ENCODE measurements around the genes DCTD and WWC2.

GRCh38 chr4:182534099-182534505, 290.9 kb downstream of the TENM3 start:
- PRO-cap = no peak
- RRBS, 2 experiments = no CpG with 5 or more reads among the region's 2 CpGs

GRCh38 chr4:182862717-182863392, 54.3 kb downstream of the DCTD start:
- PRO-cap = no peak
- RRBS, 2 experiments = 32% methylated on average over 1 of the region's 21 CpGs; no CpG with 5 or more reads in 1 of the 2 experiments

DNA sequence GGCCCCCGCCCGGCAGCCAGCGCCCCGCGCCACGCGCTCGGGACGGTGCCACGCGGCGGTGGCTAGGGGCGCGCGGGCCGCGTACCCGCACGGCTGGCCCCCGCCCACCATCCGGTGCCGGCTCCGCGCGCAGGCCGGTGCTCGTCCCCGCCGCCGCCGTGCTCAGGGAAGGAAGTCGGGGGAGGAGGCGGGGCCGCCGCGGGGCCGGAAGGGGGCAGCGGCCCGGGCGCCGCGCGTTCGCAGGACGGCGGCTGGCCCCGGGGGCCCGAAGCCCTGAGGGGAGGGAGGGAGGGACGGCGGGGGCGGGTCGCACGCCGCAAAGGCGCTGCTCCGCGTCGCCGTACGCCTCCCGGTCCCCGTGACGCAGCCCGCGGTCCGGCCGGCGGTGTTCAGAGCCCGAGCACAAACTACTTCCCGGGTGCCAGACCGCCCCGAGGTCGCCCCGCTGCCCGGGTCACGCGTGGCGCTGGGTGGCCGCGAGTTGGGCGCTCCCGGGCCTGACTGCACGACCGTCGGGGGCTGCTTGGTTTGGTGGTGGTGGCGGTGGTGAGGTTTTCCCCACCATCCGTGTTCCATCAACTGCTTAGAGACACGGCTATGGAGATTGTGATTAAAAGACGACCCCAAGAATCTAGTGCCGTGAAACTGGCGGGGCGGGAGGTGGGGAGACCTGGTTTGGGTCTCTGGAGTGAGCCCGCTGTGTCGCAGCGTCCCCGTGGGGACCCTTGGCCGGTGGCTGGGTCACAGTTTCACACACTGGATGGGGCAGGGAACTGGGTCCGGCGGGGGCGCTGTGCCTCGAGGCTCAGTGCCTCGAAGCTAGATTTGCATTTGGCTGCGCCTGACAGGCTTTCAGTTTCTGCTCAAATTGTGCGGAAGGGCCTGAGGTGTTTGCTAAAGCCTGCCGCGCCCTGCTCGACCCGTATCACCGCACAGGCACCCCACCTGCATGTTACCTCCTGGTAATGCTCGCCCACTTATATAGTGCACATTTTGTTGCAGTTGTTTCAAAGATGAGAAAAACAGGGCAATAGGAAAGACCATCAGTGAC, at the start of gene DCTD:
Gene DCTD, minus strand, starts transcription at position 184 of the 1,051 bp plus-strand sequence.
- PRO-cap = bidirectional peak, plus-strand start at position 236 of the sequence, minus-strand start at position 164 of the sequence
- RRBS, 2 experiments = 2% methylated on average over 43 to 60 of the region's 110 CpGs

DNA sequence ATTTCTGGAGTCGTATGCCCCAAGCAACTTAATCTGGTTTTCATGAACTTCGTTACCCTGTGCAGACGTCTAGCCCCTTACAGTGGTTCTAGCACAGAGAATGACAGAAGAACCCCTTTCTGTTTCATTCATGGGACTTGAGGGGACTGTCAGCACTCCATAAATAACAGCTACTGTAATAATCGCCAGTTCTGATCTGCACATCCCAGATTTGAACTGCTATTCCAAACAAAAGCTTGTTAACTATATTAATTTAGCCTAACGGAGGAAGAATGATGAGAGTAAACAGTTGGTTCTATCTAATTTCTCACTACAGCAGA, 1.0 kb upstream of the DCTD start:
- PRO-cap = no peak
- RRBS, 2 experiments = no CpG with 5 or more reads among the region's 5 CpGs

DNA sequence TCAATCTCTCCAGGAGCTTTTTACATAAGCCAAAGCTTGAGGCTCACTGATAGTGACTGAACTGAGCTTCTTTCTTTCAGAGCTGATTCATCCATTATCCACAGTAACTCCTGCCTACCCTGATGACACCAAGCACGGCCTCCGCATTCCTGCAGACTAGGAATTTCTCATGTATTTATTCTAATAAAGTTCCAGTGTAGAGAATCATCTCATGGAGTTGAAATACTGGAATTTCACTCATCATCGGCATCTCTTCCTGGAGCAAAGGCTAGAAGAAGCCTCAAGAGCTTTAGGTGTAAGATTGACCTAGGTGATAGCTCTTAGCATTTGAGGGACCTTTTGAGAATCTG, 12.1 kb upstream of the DCTD start:
- PRO-cap = no peak
- RRBS, 2 experiments = no CpG with 5 or more reads among the region's 3 CpGs

DNA sequence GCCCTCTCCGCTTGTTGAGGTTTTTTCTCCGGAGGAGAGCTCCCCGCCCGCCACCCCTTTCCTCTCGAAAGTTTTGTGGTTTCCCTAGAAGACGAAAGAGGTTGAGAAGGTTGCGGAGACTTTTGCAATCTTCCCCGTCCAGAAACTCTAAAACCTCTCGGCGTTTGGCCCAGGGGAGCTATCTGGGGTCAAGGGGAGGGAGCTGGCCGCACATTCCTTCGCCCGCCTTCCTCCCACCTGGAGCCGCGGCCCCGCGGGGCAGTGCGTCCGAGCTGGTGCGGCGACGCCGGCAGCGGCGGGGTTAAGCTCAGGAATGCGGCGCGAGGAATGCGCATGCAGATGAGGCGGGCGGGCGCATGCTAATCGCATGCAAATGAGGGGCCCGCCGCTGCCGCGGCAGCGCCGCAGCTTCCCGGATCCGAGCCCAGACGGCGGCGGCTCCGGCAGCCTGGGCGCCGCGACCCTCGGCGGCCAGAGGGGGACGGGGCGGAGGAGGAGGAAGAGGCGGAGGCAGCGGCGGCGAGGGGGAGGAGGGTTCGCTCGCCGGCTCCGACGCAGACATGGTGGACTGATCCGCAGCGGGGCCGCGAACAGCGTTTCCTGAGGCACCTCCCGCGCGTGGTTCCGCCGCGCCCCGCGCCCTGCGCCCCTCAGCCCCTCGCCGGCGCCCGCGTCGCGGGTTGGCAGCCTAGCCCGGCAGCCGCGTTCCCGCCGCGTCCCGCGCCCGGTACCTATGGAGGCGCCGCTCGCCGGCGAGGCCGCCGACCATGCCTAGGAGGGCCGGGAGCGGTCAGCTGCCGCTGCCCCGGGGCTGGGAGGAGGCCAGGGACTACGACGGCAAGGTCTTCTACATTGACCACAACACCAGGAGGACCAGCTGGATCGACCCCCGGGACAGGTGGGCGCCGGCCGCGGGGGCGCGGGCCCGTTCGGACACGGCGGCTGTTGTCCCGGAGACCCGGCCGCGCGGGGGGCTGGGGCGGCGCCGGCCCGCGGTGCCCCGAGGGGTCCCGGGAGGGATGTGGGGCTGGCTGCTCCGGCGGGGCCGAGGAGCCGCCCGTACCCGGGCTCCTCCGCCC, at the start of gene WWC2:
Gene WWC2, plus strand, starts transcription at position 533 of the 1,079 bp plus-strand sequence.
- PRO-cap = bidirectional peak, plus-strand start at position 427 of the sequence, minus-strand start at position 166 of the sequence
- RRBS, 2 experiments = 2 to 3% methylated on average over 17 to 49 of the region's 135 CpGs

GRCh38 chr4:183289243-183289773, 30.8 kb downstream of the CLDN22 start:
- PRO-cap = no peak
- RRBS, 2 experiments = no CpG with 5 or more reads among the region's 15 CpGs

- PRO-cap = unidirectional peak, minus-strand start at chr4:183398788
- RRBS, 2 experiments = 6% methylated on average over 14 to 26 of the region's 62 CpGs
These were observed 46.0 kb upstream of the CDKN2AIP start for GRCh38 chr4:183398171-183399137.

DNA sequence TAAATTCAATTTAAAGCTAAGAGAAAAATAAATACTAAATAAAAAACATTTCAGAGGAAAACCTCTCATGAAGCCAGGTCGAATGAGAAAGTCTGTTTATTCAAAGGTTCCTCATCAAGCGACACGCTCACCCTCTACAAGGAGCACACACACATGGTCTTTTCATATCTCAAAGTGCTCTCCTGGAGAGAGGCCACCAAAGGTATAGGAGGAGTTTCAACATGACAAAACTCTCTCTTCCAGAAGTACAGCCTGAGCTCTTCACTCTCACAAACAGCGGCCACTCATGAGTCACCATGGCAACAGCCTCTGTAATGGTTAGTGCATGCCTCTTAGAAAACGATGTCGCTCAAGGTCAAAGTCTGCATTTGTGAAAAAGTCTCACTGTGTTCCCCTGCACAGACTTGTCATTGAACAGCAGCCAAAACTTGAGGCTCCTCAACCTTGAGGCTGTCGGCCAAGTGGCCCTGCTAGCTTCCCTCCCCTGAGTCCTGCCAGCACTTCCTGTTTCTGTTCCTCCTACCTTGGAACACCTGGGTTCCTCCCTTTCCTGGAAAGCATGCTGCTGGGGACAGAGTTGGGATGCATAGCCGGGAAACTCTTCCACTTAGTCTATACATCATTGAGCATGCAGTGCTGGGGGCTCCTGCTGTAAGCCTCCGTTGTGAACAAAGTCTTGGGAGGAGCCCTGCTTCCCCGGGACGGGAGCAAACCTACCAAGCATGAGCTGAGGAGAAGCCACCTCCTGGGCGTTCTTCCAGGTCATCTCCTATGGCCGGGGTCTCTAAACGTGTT, 66.5 kb downstream of the ING2 start:
- PRO-cap = no peak
- RRBS, 2 experiments = 15 to 25% methylated on average over 4 of the region's 14 CpGs

DNA sequence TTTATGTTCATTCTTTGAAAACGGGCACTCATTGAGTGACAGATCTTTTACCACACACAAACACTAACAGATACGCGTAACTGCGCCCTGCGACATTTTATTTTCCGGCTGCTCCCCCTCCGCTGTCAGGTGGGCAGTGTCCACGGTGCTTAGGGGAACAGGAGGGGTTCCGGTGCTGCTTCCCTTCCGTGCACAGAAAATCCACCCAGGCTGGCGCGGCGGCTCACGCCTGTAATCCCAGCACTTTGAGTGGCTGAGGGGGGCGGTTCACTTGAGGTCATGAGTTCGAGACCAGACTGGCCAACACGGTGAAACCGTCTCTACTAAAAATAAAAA, 62.6 kb downstream of the TRAPPC11 start:
- PRO-cap = no peak
- RRBS, 2 experiments = 46 to 51% methylated on average over 4 of the region's 18 CpGs

DNA sequence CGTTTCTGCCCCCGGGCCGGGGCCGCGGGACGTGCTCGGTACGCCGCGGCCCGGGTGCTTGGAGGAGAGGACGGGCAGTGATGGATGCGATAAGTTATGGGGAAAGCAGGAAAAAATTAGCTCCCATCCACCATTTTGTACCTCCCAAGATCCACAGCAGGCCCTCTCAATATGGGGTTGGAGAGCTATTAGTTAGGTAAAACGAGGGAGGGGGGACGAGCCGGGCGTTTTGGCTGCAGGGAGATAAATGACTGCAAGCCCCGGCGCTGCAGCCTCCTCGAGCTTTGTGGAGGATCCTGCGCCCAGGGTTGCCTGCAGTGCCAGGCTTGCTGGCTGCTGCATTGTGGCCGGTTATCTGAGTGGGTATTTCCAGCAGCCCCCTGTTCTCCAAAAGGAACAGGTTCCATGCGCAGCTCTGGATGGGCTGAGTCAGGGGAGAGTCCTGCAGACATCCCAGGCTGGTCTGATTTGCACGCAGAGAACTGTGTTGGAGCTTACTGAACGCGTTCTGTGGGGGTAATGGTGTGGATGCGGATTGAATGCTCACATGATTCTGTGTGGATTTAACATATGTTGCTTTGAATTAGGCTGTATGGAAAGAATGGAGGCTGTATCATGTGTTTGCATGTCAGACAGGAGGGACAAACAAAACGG, 2.0 kb downstream of the STOX2 start:
- PRO-cap = no peak
- RRBS, 2 experiments = 4 to 5% methylated on average over 6 of the region's 28 CpGs

DNA sequence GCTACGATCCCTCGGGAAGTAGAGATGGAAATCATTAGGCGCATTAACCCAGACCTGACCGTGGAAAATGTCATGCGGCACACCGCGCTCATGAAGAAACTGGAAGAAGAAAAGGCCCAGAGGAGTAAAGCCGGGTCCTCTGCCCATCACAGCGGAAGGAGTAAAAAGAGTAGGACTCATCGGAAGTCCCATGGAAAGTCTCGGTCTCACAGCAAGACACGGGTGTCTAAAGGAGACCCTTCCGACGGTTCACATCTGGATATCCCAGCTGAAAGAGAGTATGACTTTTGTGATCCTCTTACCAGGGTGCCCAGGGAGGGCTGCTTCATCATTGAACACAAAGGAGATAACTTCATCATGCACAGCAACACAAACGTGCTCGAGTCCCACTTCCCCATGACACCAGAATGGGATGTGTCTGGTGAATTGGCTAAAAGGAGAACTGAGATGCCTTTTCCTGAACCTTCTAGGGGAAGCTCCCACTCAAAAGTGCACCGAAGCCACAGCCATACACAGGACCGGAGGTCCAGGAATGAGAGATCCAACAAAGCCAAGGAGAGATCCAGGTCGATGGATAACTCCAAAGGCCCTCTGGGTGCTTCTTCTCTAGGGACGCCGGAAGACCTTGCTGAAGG, 104.8 kb downstream of the STOX2 start:
- PRO-cap = no peak
- RRBS, 2 experiments = 98 to 100% methylated on average over 3 of the region's 21 CpGs

GRCh38 chr4:184160561-184160853, 57.2 kb downstream of the ENPP6 start:
- PRO-cap = no peak
- RRBS, 2 experiments = no CpG with 5 or more reads among the region's 1 CpG

GRCh38 chr4:184246017-184246537, 28.4 kb upstream of the ENPP6 start:
- PRO-cap = no peak
- RRBS, 2 experiments = no CpG with 5 or more reads among the region's 4 CpGs

DNA sequence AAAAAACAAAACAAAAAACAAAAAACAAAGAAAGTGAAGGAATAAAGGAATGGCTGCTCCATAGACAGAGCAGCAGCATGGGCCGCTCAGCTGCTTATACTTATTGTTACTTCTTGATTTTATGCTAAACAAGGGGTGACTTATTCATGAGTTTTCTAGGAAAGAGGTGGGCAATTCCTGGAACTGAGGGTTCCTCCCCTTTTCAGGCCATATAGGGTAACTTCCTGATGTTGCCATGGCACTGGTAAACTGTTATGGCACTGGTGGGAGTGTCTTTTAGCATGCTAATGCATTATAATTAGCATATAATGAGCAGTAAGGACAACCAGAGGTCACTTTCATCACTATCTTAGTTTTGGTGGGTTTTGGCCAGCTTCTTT, 121.7 kb upstream of the ENPP6 start:
- PRO-cap = no peak
- RRBS, 2 experiments = no CpG with 5 or more reads among the region's 1 CpG

DNA sequence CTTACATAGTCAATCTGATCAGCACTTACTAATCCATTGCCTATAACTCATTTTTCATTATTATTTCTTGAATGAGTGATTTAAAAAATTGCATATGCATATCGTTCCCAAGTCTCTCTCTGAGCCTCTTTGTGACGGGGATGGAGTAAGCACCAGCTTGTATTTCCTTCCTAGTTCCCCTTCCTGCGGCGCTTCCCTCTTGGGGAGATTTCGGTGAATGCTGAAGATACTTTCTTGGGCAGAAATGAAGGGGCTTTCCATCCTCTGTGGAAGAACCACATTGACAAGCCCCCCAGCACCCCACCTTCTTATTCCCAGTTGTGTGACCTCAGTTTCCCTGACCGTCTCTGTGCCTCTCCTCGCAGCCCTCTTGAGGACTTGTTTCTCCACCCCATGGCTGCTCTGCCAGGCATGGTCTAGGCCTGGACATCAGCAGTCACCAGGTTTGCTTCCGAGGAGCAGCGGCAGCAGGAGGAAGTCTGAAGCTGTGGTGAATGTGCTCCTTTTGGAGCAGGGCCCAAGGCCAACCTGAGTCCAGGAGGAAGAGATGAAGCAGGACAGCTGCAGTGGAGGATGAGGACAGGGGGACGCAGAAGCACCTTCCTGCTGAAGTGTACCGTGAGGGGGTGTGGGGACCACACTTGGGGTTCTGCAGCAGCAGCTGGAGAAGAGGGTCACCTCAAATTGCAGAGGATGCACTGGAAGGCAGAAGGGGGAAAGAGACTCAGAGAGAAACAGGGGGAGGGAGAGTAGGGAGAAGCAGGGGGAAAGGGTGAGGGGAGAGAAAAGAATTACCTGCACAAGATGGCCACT, 124.8 kb downstream of the IRF2 start:
- PRO-cap = no peak
- RRBS, 2 experiments = no CpG with 5 or more reads among the region's 11 CpGs

GRCh38 chr4:184385582-184386453, 88.5 kb downstream of the IRF2 start:
- PRO-cap = no peak
- RRBS, 2 experiments = no CpG with 5 or more reads among the region's 13 CpGs

DNA sequence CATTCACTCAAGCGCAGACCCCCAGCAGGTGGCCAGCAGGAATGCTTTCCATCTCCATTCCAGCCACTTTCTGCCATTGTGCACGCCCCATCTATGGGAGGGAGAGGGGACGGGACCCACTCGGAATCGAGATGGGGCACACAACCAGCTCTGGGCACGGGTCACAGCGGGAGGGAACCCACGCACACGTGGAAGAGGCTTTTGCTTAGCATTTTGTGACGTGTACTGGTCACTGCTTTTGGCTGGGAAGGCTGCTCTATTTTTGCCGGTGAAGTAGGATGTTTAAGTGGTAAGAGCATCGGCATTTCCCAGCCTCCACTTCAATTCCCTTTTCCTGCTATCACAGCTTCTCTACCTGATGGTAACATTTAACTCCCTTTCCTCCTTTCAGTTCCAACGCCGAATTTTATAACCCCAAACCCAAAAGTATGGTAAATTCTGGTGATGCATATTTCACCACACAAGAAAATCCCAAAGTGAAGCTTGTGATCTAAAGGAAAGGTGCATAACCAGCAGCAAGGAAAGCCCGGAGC, 84.2 kb downstream of the IRF2 start:
- PRO-cap = no peak
- RRBS, 2 experiments = no CpG with 5 or more reads among the region's 15 CpGs

- PRO-cap = no peak
- RRBS, 2 experiments = no CpG with 5 or more reads among the region's 6 CpGs
These were observed 77.0 kb downstream of the IRF2 start for GRCh38 chr4:184397320-184397839.

DNA sequence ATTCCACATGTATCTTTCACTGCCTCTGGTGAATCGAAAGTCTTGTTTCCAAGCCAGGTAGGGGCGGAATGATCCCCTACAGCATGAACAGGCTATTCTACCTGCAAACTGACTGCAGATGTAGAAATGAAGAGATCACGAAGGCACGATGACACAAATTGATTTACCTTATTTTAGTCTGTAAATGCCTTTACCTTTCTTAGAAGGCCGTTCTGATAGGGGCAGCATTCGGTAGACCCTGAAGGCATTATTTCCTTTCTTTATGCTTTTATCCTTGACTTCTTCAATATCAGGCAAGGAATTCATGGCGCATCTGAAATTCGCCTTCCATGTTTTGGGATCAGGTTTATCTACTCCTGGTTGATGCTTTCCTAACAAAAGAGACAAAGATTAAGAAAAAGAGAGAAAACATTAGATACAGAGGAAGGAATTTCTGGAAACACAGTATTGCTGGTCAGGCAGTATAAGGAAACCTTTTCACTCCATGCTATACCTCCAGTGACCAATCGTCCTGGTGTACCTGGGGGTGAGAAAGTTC, 55.9 kb downstream of the IRF2 start:
- PRO-cap = no peak
- RRBS, 2 experiments = no CpG with 5 or more reads among the region's 9 CpGs

Measured in astrocyte (in vitro differentiated cells and primary cell).